ENCODE measurements around a stretch of chr16.

DNA sequence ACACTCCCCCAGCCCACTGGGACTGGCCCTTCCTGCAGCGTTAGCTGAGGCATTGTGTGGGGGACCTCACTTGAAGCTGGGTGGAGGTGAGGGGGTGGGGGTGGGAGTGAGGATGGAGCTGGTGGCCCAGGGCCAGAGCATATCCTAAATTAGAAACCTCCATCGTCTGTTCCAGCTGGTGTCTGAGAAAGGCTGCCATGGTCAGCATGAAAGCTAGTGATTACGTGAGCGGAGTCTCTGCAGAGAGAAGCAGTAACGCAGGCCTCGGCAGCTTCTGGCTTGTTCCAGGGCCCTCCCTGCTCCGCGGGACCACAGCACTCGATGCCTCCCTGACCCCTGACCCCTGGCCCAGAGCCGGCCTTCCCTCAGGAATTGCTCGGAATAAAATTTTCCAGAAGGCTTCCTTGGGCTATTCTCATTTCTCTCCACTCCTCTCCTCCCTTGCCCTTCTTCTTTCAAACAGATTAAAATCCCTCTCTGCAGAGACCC is 160.9 kb downstream of the IRF8 start:
- CAGE, long polyA plus RNA, result no peak
- RRBS, result no CpG with 5 or more reads among the region's 11 CpGs

DNA sequence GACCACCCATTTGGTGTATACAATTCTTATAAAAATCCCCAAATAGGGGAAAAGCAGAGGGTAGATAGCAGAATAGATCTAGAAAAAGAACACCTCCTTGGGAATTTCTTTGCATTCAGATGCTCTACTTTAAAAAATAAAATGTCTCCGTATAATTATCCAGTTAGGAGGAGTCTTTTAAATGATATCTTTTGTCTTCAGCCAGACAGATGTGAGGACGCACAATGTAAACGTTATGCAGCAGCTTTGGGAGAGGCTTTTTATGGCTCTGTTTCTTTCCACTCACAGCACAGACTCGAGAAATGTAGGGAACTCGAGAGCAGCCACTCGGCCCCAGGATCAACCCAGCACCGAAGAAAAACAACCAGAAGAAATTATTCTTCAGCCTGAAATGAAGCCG is 300.3 kb downstream of the IRF8 start:
- CAGE, long polyA plus RNA, result no peak
- RRBS, result no CpG with 5 or more reads among the region's 8 CpGs

- CAGE, long polyA plus RNA, result no peak
- RRBS, result no CpG with 5 or more reads among the region's 10 CpGs
Measured at GRCh38 chr16:86201756-86202144, 302.8 kb downstream of the IRF8 start.

DNA sequence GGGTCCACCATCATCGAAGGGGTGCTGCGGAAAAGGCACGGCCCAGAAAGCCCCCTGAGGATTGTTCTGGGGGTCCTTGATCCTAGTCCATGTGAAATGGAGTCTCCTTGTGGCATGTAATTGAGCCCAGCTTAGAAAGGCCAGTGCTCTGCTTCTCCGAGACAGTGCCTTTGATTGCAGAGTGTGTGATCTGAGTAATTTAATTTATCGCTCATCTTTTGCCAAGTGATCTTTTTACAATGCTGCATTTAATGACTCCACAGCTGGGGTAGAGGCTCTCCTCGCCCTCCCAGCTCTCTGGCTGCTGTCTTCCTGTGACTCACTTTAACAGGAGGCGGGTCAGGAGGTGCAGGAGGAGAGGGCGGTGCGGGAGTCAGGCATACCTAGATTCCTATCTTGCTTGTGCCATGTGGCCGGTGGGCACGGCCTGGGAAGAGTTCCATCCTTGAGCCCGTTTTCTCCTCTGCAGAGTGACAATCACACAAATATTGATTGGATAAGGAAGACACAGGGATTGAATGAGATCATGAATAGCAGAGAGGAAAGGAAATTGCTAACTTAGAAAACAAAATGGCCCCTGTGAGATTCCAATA is 113.4 kb upstream of the FOXF1 start:
- CAGE, long polyA plus RNA, result no peak
- RRBS, result no CpG with 5 or more reads among the region's 12 CpGs

GRCh38 chr16:86462144-86462615 is 48.1 kb upstream of the FOXF1 start:
- CAGE, long polyA plus RNA, result no peak
- RRBS, result no CpG with 5 or more reads among the region's 10 CpGs

DNA sequence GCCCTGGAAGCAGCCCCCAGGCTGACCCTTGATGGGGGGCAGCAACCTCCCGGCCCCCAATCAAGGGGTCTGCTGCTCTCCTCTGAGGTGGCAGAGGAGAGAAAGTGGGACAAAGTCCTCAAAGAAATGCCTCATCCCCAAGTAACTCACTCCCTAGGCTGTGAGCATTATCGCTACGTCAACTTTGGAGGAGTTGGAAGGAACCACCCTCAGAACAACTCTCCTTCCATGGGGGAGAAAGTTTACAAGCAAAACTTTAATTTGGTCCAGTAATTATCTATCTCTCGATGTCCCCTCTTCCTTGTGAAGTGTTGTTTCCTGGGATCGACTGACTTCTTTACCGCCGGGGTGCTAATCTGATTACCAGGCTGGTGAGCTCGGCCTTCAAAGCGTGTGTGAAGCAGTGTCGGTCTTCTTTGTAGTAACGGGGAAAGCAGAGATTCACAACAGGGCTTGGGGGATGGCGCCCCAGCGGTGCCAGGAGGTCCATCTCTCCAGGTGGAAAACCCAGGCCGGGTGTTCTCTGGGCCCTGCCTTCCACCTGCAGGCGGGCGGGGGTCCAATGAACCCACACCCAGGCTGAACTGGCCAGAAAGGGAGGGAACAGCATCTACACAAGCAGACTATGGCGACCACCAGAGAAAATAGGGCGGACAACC is 14.6 kb upstream of the FOXF1 start:
- CAGE, long polyA plus RNA, result no peak
- RRBS, result no CpG with 5 or more reads among the region's 18 CpGs

- CAGE, long polyA plus RNA, result no peak
- RRBS, result 5% methylated on average over 21 of the region's 108 CpGs
Measured at GRCh38 chr16:86507894-86508961, 2.1 kb upstream of the FOXF1 start.

GRCh38 chr16:86515486-86516536 is 5.5 kb downstream of the FOXF1 start:
- CAGE, long polyA plus RNA, result no peak
- RRBS, result 3% methylated on average over 19 of the region's 89 CpGs

DNA sequence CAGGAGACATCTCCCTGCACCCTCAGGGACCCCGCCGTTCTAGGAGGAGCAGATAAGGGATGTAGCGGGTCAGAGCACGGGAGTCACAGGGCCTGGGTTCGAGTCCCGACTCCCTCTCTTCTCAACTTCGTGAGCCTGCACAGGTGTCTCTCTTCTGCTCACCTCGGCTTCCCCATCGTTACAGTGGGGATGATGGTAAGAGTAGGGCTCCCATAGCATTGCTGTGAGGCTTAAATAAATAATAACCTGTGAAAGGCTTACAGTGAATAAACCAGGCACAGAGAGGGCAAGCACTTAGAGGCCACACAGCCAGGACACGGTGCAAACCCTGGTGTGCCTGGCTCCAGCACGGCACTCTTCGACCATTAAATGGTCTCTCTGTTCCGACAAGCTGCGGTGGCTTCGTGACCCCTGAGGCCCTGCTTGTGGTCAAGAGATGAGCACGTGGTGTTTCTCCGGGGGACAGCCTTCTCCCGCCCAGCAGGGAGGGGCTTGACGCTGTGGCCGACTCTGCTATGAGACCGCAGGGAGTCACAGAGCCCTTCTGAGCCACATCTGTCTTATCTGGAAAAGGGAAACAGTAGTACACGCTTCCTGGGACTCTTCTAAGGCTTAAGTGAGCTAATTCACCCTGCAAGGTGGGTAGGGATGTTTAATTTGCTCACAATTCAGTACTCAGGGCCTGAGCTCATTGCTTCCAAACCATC is 10.4 kb downstream of the FOXF1 start:
- CAGE, long polyA plus RNA, result no peak
- RRBS, result no CpG with 5 or more reads among the region's 22 CpGs

DNA sequence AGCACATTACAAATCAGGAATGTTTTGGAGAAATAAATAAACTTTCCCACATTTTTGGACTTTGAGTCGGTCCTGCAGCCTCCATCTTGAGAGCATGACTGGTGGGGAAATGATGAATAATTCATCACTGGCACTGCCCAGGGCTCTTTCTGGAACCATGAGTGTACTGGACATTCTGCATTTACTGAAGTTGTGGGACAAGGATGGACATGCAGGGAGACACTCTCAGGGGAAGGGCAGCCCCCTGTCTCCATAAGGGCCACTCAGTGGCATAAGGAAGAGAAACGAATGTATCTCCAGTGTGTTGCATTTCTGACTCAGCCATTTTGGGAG is 8.0 kb downstream of the FOXL1 start:
- CAGE, long polyA plus RNA, result no peak
- RRBS, result no CpG with 5 or more reads among the region's 2 CpGs

GRCh38 chr16:86609250-86609685 is 30.9 kb downstream of the FOXL1 start:
- CAGE, long polyA plus RNA, result no peak
- RRBS, result no CpG with 5 or more reads among the region's 6 CpGs

DNA sequence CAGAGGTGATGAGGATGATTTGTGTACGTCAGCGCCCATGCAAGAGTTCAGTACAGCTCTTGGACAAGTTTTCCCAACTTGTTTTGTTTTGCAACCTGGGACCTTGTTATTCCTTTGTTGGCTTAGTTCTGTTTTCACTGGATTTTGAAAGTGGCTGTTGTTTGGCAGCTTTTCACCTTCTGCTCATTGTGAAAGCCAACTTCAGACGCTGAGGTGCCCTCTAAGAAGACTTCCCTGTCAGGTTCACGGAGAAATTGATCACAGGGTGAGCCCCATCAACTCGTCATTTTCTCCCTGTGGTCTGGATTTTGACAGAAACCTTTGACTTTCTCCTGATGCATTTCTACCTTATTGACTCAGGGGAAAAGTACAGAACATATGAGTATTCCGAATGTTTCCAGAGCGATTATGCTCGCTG is 85.6 kb downstream of the FOXL1 start:
- CAGE, long polyA plus RNA, result no peak
- RRBS, result no CpG with 5 or more reads among the region's 8 CpGs

DNA sequence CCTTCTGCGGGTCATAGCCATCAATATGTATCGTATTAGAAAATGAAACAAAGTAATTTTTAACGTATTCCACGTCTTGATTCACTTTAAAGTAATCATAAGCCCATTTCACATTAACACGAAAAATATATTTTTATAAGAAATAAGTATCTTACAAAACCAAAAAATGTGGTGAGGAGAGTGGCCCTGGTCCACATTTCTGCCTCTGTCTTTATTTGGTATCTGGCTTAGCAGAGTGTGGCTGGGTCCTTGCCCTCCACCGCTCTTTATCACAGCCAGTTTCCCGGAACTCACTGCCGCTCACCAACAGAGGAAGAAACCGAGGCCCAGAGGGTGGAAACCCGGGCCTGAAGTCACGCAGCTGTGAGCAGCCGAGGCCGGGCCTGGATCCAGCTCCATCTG is 176.9 kb downstream of the FOXL1 start:
- CAGE, long polyA plus RNA, result no peak
- RRBS, result 85% methylated on average over 4 of the region's 13 CpGs

DNA sequence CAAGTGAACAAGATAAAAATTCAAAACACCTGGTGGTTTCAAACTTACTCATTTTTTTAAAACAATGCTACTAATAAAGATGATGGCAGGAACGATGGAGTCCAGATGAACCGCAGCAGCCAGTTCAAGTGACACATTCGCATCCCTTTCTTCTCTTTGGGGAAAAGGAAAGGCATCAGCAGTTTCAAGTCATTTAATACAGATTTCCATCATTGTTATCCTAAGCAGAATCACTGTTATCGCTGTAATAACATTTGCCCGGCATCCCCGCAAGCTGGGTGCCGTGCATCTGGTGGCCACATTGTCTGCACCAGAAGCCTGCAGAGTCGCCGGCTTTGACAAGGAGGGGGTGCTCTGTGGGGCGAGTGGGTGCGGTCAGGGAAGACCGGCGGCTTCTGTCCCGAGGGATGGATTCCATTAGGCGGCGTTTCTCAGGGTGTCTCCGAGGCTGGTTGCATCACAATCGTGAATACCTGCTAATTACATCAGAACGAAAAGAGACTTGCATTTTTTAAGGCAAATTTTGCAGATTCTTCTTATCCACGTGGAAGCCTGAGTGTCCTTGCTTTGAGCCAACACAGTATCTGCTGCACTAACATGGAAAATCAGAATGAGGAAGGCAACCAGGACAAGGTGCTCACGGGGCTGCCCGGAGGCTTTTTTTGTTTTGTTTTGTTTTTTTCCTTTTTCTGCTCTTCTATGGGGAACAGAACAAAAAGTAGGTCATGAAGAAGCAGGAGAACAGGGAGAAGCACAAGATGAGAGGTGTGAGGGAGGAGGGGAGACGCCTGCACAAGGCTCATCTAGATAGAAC is 183.3 kb downstream of the FOXL1 start:
- CAGE, long polyA plus RNA, result no peak
- RRBS, result 23% methylated on average over 8 of the region's 23 CpGs

DNA sequence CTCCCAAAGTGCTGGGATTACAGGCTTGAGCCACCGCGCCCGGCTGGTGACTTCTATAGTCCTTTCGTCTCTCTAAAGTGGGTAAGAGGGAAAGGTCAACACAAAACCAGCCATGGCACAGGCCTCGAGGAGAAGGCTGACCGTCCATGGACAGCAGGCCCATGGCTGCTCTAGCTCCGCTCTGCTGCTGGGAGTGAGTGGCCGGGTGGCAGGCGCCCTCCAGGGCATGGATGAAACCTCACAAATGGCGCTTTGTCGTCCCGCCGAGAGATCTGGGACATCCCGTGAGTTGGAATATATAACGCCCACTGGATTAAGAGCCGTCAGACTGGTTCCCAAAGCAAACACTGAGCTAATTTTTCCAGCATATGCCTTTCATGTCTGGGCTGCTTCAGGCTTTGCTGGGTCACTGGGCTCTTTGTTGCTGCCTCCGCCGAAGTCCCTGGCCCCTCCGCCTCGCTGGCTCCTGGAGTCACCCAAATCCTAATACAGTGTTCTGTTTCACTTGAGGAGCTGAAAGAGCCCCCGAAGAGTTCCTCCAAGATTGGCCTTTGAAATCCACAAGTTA is 266.3 kb downstream of the FOXL1 start:
- CAGE, long polyA plus RNA, result no peak
- RRBS, result no CpG with 5 or more reads among the region's 21 CpGs

GRCh38 chr16:87160042-87160518 is 157.1 kb downstream of the C16orf95 start:
- CAGE, long polyA plus RNA, result no peak
- RRBS, result no CpG with 5 or more reads among the region's 12 CpGs

- CAGE, long polyA plus RNA, result no peak
- RRBS, result 86% methylated on average over 11 of the region's 50 CpGs
Measured at GRCh38 chr16:87216676-87217374, 100.4 kb downstream of the C16orf95 start.

DNA sequence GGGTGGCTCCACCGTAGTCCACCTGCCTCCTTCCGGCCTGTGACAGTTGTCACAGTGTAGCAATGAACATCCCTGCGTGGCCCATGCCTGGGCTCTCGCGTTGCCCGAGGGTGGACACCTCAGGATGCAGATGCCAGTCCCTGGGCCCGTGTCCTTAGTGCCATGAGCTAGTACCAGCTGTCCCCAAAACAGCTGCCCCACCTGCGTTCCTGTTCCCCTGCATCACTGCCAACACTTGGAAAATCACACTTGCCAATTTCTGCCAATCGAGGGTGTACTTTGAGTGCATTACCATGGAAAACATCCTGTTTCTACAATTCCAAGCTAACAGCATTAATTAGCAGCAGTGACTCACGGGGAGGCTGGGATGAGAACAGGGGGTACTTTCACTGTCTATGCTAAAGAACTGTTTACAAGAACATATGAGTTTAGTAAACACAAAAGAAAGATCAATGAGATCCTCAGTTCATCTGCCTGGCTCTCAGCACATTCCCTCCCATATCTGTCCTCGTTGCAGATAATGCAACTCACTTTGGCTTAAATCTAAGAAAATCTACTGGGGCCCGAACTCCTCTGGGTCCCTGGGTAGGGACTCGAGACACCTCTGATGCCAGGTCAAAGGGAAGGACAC is 9.1 kb upstream of the C16orf95 start:
- CAGE, long polyA plus RNA, result no peak
- RRBS, result no CpG with 5 or more reads among the region's 13 CpGs

DNA sequence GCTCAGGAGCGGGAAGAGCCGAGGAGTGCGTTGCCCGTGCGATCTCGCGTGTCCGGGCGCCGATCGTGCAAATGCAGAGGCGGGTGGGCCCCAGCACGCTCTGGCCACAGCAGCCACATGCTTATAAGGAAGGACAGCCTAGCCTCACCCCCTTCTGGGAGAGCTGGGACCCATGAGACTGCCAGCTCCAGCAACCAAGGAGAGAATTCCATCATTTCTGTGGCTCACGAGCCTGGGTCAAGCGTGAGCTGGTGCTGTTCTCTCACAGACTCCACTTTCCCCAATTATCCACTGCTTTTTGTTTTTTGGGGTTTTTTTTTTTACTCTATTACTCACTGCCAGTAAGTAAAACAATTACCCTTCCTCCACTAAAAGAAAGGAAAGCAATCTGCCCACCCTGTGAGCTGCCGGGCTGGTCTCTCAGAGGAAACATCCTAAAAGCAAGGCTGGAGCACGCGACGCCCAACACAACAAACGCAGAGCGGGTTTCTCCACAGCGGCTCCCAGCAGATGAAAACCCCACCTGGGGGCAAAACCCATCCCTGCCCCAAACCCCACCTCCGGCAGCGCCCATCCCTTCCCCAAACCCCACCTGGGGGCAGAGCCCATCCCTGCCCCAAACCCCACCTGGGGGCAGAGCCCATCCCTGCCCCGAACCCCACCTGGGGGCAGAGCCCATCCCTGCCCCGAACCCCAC is 27.3 kb upstream of the C16orf95 start:
- CAGE, long polyA plus RNA, result no peak
- RRBS, result 98% methylated on average over 8 of the region's 26 CpGs

DNA sequence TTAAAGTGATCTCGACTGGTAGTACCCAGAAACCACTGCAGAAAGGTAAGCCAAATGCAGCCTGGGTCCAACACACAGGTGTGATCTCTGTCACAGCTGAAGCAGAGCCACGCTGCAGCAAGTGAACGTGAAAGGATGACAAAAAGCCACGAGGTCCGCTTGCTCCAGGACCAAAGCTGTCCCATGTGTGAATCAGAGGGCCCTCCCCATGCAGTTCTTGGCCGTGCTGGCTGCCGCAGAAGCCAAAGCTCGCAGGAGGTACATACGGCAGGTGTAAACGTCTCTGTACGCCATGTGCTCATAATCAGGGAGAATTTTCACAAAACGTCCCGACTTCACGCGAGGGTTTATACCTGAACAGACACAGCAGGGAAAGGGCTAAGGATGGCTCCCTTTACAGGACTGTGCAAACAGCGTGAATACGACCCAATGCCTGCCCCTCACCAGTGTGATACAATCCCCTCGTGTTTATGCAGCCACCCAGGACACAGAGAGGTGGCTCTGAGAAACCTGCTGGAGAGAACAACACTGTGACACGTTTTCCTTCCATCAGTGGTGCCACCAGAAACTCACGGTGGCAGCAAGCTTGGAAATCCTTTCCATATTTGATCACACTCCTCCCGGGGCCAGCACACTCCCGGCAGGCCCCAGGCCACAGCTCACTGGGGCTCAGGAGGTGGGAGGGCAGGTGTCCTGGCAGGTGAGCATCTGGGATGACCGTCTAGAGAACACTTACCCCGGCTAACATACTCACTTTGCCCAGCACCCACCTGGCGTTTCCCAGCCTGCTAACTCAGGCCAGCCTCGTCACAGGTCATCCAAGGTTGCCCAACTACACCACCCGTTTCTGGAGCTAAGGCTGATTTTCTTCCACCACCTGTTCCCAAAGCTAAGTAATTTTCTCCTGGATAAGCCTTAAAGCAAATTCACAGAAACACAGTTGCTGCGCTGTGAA is 25.2 kb downstream of the FBXO31 start:
- CAGE, long polyA plus RNA, result no peak
- RRBS, result 64% methylated on average over 3 of the region's 28 CpGs

Measured in mammary epithelial cell (primary cell).